ENCODE measurements around a stretch of chr12.

DNA sequence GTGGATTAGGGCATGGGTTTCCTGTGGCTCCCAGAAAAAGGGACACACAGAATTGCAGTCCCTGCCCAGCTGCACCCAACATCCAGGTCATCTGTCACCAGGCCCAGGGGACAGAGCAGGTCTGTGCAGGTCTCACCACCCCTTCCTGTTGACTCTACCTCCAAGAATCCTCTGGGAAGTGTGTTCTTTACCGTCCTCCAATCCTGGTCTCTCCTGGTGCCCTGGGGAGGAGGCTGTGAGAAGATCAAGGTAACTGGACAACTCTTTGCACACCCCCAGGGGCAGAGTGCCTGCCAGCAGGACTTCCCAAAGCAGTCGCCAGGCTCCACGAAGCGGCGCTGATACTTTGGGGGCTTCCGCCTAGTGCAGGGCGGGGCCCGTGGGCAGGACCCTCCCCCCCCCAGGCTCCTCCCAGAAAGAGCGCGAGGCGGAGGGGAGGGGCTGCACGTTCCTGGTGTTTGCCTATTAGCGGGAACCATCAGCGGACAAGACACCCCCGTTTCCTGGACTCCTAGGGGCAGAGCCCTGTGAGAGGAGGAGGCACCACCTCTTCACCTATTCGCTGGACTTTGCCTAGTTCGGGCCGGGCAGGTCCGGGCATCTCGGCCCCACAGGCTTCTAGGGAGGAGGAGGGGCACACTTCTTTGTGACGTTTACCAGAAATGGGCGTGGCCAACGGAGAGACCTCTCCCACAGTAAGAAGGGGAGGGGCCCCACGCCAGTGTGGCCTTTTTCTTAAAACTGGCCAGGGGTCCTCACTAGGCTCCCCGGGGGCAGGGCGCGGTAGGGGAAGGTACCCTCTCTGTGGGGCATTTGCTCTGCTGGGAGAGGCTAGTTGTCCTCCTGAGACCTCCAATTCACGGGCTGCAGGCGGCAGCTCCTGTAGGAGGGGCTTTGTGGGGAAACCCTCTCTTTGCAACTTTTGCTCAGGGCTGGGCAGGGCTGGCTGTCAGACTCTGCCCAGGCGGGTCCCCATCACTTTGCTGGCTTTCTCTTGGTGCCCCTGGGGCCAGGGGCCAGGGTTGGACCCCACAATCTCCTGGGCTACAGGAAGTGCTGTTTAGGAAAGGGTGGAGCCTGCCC, 797.2 kb downstream of the TMEM132B start:
- PRO-cap, result no peak
- RAMPAGE, long total RNA, 3 experiments, result no peak in any of the 3 experiments

- PRO-cap, result no peak
- RAMPAGE, long total RNA, 3 experiments, result no peak in any of the 3 experiments
Measured at GRCh38 chr12:127157288-127158704, 1109.2 kb upstream of the TMEM132C start.

- PRO-cap, result no peak
- RAMPAGE, long total RNA, 3 experiments, result no peak in any of the 3 experiments
Measured at GRCh38 chr12:127162812-127163012, 1104.3 kb upstream of the TMEM132C start.

DNA sequence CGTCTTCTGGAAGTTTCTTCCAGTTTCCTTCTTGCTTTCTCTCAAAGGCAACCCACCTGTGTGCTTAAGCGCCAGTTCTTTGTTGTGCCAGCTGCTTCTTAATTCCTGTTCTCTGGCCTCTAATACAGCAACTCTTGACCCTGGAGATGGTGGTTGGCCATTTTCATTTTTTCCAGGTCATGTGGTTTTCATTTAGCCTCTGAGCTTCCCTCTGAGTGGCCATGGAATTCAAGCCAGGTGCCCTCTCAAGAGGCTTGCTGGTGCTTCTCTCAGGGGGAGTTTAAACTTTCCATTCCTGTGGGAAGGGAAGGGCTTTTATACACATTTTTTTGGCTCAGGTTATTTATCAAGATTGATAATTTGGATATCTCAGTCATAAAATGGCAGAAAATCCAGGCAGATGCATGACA, 950.0 kb upstream of the TMEM132C start:
- PRO-cap, result no peak
- RAMPAGE, long total RNA, 3 experiments, result no peak in any of the 3 experiments

DNA sequence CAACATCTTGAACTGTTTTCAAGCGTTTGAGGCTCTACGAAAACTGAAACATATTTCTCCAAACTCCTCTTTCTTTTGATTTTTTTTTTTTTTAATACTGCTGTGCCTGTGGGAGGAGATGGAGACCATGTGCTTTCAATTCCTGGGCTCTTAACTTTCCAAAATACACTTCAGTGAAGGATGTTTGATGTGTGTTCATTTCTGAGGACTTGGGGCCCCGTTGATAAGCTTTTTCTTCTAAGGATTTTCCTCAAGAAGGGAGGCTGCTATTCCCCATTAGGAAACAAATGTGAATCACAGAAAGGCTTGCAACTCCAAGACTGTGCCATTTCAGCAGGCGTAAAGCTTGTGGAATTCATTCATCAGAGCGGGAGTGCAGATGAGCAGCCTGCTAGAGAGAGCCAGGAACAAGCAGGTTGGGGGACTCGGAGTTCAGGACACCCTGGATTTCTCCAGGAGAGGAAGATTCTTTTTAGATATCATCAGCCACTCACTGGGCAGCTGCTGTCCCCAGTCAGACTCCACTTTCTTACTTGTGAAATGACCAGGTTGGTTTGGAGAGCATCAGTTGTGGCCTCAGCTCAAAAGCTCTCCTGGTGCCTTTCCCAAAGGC, 94.7 kb downstream of the TMEM132C start:
- PRO-cap, result no peak
- RAMPAGE, long total RNA, 3 experiments, result no peak in any of the 3 experiments

DNA sequence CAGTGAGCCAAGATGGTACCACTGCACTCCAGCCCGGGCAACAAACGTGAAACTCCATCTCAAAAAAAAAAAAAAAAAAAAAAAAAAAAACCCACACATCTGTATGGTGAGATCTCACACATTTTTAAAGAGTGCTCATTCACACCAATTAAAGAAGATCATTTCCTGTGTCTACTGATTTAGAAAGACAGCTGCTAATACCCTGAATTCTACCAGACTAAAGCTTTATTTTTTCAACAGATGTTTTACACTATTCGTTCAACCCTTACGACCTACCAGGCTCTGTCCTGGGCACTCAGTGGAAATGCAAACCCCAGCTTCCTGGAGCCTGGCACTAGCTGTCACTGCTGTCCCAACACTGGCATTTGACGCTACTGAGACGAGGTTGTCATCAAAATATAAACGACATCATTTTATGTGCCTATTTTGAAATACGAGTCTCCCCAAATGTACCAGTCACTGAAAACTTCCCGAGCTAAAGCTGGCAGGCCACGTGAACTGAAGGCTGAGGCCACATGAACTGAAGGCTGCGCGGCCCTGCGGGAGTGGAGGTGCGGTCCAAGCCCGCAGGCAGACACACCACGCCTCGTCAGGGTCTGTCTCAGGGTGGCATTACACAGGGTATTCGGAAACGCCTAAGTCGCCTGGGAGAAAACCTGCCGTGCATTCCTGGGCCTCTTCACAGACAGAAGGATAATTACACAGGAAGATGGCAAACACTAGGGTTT, 27.2 kb downstream of the SLC15A4 start:
- PRO-cap, result no peak
- RAMPAGE, long total RNA, 3 experiments, result no peak in any of the 3 experiments

DNA sequence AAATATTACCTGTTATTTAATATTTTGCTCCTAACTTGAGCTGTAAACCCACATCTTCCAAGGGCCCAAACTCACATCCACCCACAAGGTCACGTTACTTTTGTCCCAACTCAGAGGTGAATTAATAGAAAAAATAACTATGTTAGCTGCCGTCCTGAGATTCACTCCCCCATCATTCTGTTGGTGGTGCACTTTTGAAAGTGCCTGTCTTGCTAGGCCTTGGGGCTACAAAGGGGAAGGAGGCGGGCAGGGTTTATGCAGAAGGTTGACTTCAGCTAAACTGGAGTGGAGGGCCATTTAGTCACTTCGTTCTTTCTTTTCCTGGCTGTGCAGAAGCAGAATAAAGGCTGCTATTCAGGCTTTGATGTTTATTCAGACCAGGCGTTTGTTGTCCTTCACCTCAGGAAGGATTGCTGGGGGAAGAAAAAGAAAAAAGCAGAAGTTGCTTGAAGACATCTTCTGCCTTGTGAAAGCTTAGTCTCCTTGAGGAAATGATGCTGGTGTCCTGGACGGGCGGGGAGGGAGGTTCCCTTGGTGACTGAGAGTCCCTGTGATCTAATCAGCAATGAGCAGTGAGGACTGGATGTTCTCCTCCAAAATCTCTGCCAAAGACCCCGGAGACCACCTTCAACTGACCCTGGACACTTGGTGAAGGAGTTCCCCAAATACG, 3.9 kb downstream of the GLT1D1 start:
- PRO-cap, result no peak
- RAMPAGE, long total RNA, 3 experiments, result no peak in any of the 3 experiments

DNA sequence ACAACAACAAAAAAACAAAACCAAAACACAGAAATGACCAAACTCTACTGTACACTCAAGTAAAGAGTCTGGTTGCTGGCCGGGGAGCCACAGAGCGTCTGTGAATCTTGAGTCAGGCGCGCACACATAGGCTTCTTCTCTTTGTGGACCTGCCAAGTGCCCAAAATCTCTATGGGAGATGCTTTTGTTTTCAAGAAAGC, 16.9 kb downstream of the GLT1D1 start:
- PRO-cap, result no peak
- RAMPAGE, long total RNA, 3 experiments, result no peak in any of the 3 experiments

- PRO-cap, result unidirectional peak, minus-strand start at chr12:129299173
- RAMPAGE, long total RNA, 3 experiments, result no peak in any of the 3 experiments
Measured at GRCh38 chr12:129299004-129299473, 445.8 kb downstream of the GLT1D1 start.

GRCh38 chr12:129699992-129700414, 203.8 kb downstream of the TMEM132D start:
- PRO-cap, result no peak
- RAMPAGE, long total RNA, 3 experiments, result no peak in any of the 3 experiments

- PRO-cap, result no peak
- RAMPAGE, long total RNA, 3 experiments, result no peak in any of the 3 experiments
Measured at GRCh38 chr12:129874536-129874840, 29.3 kb downstream of the TMEM132D start.

- PRO-cap, result no peak
- RAMPAGE, long total RNA, 3 experiments, result no peak in any of the 3 experiments
Measured at GRCh38 chr12:130044664-130045549, 117.4 kb upstream of the FZD10 start.

GRCh38 chr12:130071204-130071601, 91.1 kb upstream of the FZD10 start:
- PRO-cap, result no peak
- RAMPAGE, long total RNA, 3 experiments, result no peak in any of the 3 experiments

DNA sequence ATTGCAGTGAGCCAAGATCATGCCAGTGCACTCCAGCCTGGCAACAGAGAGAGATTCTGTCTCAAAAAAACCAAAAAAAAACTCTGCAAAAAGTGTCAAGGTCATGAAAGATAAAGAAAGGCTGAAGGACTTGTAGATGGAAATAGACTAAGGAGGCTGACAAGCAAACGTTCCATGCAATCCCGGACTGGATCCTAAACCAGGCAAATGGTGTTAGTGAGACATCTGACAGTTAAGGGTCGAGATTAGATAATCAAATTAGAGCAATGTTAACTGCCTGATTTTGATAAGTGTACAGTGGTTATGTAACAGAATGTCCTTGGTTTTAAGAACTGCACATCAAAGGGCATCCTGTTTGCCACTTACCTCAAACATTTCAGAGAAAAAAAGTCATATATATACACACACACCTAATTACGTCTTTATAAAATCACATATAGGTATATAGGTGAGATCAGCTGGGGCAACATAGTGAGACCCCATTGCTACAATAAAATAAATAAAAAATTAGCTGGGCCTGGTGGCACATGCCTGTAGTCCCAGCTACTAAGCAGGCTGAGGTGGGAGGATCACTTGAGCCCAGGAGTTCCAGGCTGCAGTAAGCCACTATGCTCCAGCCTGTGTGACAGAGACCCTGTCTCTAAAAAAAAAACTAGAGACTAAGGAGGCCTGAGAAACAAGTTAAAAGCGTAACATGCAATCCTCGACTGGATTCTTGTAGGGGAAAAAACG, 3.3 kb upstream of the RAN start:
- PRO-cap, result no peak
- RAMPAGE, long total RNA, 3 experiments, result no peak in any of the 3 experiments

DNA sequence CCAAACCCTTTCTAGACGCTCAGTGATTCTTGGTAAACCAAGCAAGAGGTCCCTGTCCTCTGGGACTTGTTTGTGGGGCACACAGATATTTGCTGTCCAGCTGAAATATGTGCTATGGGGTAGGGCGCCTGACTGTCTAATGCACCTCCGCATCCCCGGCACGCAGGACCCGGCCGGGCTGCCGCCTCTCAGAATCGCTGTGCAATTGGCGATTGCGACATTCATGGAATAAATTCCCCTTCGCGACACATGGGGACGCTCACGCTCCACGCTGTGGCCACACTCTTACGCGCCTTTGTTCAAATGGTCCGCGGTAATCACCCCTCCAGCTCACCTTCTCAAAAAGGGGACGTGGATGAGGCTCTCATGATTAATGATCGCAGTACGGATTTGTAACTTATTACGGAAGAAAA, 37.6 kb upstream of the ADGRD1 start:
- PRO-cap, result no peak
- RAMPAGE, long total RNA, 3 experiments, result no peak in any of the 3 experiments

DNA sequence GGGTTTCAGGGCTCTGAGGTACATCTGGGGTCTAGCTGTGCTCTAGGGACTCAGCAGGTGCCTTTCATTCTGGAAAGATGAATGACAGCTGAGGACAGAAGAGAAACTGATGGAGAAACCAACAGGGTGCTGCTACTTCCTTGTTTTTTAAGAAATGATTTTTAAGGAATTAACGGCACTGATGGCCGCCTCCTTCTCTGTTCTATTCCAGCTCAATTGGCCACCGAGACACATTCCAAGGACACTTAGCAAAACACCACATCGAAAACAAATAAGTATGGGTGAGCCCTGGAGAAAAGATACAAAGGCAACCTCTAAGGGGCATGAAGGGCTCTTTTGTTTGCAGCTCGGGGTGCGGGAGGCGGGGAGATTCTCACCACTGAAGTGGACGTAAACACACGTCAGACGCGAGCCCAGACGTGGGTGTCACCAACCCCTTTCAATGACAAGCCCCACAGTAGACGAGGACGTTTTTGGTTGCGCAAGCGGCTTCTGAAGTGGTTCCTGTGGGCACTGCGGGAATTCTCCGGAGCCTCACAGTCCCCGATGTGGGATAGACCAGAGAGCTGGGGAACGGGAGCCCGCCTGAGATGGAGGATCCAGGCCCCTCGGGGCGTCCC, 20.5 kb upstream of the ADGRD1 start:
- PRO-cap, result unidirectional peak, plus-strand start at position 539 of the sequence
- RAMPAGE, long total RNA, 3 experiments, result no peak in any of the 3 experiments

DNA sequence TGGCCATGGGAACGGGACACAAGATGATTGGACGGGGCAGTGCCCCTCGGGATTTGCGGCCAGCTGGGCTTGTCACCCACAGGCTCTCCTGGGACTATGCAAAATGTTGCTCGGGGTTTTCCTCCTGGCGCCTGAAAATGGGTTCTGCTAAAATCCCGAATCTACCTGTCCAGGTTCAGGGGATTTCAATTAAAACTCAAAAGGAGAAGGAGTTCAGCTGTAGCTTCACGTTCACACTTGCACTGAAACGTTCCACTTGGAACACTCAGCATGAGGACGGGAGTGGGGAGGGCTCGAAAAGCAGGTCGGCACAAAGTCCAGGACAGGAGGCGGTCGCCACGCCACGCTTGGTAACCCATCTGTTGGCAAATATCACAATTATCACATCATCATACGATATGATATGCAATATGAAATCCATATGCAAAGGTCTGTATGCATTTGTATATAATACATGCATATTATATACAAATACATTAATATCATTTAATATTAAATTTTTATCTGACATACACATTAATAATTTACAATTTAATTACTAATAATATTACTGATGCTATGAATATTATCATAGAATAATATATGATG, 17.1 kb downstream of the ADGRD1 start:
- PRO-cap, result no peak
- RAMPAGE, long total RNA, 3 experiments, result no peak in any of the 3 experiments

DNA sequence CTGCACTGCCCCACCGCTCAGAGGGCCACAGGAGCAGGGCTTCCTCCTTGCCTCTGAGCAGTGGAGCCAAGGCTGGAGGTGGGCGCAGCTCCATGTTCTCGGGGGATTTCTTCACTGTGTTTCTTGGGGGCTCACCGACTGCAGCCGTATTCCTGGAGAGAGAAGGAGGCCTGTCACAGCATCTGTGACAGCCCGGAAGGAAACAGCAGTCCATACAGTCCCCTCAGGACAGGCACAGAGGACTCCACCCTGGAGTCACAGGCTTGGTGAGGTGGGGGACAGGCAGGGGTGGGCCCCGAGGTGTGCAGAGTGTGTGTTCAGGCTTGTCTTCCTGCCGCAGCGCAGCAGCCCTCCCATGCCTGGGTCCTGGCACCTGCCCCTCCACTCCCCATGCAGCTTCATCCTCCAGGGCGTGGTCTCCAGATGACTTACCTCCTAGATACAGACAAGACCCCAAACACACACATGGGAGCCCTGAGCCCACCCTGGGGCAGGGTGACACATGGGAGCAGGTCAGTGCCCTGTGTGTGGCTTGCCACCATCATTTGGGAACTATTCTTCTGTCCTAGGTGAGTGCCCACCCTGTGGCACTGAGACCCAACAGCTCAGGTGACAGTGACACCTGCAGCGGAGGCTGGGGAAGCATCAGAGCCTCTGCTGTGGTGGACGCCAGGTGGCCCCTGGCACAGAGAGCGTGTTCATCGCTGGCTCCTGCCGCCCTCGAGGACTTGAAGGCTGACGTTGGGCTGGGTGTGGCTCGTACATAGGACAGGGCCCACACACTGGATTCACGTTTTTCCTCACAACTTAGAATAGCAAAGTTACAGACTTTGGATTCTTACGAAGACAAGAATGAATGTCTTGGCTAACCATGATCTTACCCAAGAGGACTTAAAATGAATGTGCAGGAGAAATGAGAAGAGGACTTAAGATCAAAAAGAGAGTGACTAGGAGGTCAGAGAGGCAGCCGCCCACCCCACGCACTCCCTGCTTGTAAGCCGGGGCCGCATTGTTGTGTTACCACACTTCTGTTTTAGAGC, 22.9 kb downstream of the SFSWAP start:
- PRO-cap, result no peak
- RAMPAGE, long total RNA, 3 experiments, result no peak in any of the 3 experiments

GRCh38 chr12:131756361-131756699, 45.4 kb downstream of the SFSWAP start:
- PRO-cap, result no peak
- RAMPAGE, long total RNA, 3 experiments, result no peak in any of the 3 experiments

DNA sequence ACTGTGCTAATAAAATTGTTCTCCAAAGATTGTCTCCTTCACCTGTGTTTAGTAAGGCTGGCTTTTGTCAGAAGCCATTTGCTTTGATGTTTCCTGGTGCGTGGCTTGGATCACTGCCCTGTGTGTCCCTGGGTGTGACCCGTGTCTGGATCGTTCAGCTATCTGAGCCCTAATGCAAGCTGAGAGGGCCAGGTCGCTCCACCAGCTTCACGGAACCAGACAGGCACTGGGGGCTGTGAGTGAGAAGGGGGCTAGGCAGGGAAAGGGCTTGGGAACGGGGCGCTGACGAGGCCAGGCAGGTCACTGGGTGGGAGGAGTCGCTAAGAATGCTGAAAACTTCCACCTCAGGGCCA, 24.3 kb upstream of the MMP17 start:
- PRO-cap, result no peak
- RAMPAGE, long total RNA, 3 experiments, result no peak in any of the 3 experiments